Neural cell (in vitro differentiated cells): ENCODE data around the genes EIF2S3 and DCAF8L1.

- RAMPAGE, long total RNA: no peak
Measured at GRCh38 chrX:21678106-21678379, 19.9 kb upstream of the KLHL34 start.

- RAMPAGE, long total RNA: no peak
Measured at GRCh38 chrX:21960366-21961249, 20.1 kb downstream of the SMS start.

DNA sequence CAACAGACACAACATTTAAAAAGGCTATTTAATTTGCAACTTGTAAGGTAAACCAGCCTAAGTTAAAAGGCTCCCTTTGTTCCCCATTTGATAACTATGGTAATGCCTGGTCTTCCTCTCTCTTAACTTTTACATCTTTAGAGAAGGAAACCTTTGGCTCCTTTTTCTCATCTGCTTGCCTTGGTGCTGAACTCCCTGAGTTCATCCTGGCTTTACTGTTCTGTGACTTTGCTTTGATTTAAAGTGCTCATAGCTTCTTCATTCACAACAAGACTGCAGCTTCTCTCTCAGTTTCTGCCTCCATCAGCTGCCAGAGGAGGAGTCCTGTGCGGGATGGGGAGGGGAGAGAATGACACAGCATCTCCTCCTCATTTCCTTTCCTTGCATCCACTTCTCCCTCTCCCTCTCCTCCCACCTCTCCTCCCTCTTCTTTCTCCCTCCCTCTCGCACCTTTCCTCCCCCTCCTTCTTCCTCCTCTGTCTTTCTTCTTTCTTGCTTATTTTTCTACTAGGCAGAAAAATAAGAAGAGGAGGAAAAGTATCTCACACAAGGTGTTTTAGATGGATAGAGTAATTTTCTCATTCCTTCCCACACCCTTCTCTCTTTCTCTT lies 42.0 kb downstream of the CBLL2 start:
- RAMPAGE, long total RNA: no peak

- RAMPAGE, long total RNA: no peak
Measured at GRCh38 chrX:22353586-22353871, 80.8 kb downstream of the CBLL2 start.

- RAMPAGE, long total RNA: no peak
Measured at GRCh38 chrX:23333879-23334616, 601 bp upstream of the PTCHD1 start.

GRCh38 chrX:23659962-23660947 lies 7.0 kb upstream of the PRDX4 start:
- RAMPAGE, long total RNA: no peak

GRCh38 chrX:23766430-23767150 lies 16.4 kb upstream of the SAT1 start:
- RAMPAGE, long total RNA: no peak

DNA sequence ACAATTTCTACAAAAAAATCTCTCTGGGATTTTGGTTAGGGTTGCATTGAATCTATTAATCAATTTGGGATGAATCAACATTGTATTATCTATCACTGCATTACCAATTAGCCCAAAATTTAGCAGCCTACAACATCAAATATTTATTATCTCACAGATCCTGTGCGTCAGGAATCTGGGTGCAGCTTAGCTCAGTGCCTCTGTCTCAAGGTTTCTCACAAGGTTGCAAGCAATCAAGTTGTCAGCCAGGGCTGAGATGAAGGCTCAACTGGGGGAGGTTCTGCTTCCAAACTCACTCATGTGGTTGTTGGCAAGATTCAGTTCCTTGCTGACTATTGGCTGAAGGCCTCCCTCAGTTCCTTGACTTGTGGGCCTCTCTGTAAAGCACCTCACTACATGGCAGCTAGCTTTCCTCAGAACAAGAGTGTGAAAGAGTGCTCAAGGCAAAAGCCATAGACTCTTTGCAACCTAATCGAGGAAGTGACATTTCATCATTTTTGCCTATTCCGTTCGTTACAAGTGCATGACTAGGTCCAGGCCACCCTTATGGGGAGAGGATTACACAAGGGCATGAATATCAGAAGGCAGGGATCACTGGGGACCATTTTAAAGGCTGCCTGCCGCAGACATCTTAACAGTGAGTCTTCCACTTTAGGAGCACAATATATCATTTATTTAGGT lies 51.9 kb downstream of the CXorf58 start:
- RAMPAGE, long total RNA: no peak

GRCh38 chrX:24025215-24025398 lies 1.9 kb downstream of the KLHL15 start:
- RAMPAGE, long total RNA: no peak

DNA sequence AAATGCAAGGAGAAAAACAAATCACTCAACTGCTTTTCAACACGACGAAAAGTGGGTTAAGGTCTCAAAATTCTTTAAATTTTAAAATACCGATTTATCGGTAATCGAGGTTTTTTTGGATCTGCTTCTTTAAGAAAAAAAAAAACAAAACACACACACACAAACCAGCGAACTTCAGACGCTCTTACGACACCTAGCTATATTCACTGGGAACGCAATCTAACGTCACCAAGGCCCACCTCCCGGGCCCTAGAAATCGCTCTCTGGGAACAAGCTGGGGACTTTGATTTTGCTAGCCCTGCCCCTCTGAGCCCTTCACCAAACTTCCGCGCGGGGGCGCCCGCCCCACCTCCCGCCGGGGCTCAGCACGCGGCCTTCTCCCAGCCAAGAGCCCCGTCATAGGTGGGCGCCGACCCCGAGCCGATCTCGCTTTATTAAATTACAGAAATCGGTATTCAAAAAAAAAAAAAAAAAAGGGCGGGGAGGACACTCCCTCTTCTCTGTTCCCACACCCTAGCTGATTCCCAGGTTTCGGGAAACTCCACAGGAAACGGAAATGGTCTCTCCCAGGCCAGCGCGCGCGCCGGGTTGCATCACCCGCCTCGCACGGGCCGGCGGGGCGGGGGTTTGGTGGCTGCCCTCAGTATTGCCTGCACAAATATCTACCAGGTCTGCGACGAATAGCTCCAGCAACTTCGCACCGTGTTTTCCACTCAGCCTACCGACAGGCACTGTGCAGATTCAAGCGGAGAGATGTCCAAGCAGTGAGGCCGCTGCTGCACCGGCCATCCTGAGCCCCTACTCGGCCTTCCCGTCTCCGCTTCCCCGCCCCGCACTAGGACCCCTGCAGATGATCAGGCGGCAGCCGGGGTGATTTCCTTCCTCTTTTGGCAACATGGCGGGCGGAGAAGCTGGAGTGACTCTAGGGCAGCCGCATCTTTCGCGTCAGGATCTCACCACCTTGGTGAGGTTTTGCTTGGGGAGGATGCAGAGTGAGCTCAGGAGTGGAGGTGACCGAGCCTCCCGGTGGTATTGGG lies at the start of gene EIF2S3:
EIF2S3 (plus strand) TSS at position 883 of the 1,037 bp plus-strand sequence.
- RAMPAGE, long total RNA: start-site peak on the plus strand centred at position 889 of the sequence, 25 bp wide, 1,103 and 1,063 reads in 2 replicates

- RAMPAGE, long total RNA: no peak
Measured at GRCh38 chrX:24063400-24064616, 9.1 kb downstream of the EIF2S3 start.

DNA sequence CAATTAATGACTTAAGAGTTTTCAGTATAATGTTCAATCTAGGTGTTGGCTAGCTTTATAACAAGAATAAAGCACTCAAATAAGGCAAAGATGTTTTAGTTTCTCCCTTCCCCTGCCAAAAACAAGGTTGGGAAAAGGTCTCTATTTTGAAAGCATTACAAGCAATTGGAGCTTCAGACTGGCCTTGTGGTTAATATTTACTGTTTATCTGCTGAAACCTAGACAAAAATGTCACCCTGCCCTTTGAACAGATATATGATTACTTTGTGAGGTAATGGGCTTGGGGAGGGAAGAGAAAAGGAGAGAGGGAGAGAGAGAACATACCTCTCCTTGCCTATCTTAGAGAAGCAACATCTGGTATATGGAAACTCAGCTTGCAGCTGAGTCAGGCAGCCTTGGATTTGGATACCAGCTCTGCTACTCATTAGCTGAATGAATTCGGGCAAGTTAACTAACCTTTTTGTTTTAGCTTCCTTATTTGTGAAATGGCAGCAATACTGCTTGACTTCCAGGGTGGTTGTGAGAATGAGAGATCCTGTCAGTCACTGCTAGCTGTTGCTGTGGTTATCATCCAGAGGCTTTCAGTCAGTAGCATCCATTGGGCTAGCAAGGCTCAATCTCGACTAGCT lies 41.0 kb downstream of the ZFX start:
- RAMPAGE, long total RNA: no peak

DNA sequence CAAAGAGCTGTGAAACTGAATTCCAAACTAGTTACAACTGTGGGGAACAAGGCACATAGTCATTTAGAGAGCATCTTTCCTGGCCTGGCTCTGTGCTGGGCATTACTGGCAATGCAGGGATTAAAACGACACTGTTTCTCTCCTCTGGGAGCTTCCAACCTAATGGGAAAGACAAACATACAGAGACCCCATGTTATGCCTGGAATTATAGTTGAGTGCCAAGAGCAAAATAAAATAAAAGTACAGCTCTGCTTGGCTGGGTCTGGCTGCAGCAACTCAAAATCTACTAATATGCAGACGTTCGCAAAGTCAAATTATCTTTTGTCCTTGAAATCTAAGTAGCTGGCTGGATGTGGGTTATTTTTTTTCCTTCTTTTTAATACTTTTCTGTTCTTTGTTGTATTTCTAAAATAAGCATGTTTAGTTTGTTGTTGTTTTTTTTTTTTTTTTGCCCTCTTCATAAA lies 36.6 kb downstream of the SUPT20HL1 start:
- RAMPAGE, long total RNA: no peak

- RAMPAGE, long total RNA: no peak
Measured at GRCh38 chrX:24546401-24546757, 81.3 kb downstream of the PDK3 start.

DNA sequence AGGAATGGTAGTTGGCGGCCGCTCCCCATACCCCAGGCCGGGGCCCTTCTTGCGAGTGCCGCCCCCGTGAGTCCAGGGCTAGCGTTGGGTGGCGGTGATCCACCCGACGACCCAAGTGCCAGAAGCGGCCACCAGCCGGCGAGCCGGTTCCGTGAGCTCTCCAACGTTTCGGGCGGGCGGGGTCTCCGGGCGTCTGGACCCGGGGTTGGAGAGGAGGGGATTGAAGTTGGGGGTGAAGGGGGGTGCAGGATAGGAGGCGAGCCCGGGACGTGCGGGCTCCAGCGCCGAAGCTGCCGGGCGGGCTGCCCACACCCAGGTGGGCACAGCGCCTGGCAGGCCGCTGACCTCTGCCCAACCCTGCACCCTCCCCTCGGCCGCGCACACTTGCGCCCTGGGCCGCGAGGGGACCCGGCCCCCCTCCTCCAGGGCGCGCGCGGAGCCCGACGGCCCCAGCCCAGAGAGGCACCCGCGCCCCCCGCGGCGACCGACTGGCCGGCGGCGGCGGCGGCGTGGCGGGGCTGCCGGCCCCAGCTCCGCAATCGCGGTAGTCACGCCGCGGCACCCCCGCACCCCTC lies 13.5 kb downstream of the ARX start:
- RAMPAGE, long total RNA: no peak

DNA sequence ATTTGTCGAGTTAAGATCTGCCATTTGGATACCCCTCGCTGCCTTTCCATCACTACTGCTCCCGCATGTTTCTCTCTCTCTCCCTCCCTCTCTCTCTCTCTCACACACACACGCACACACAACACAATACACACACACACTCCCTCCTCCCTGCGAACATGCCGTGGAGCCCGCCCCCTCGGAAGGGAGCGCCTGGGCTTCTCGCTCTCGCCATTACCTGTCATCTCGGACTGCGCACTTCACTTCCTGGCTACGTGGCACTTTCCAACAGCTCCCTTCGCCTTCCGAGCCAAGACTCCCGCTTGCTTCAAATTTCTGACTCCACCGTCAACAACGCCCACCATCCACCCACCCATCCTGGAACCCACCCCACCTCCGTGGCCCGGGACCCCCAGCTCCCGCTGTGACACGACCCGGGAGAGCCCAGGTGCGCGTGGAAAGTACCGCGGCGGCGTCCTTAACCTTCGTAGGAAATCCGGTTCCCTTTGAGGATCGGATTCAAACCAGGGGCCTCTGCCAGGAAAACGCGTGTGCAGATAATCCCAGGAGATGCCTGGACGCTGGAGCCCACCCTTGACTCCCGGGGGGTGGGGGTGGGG lies 12.6 kb downstream of the ARX start:
- RAMPAGE, long total RNA: no peak

- RAMPAGE, long total RNA: no peak
Measured at GRCh38 chrX:25020861-25021692, 5.3 kb upstream of the ARX start.

GRCh38 chrX:27981236-27981599 lies at the start of gene DCAF8L1:
DCAF8L1 (minus strand) TSS chrX:27981449.
- RAMPAGE, long total RNA: no peak

GRCh38 chrX:28157929-28158515 lies 176.8 kb upstream of the DCAF8L1 start:
- RAMPAGE, long total RNA: no peak

DNA sequence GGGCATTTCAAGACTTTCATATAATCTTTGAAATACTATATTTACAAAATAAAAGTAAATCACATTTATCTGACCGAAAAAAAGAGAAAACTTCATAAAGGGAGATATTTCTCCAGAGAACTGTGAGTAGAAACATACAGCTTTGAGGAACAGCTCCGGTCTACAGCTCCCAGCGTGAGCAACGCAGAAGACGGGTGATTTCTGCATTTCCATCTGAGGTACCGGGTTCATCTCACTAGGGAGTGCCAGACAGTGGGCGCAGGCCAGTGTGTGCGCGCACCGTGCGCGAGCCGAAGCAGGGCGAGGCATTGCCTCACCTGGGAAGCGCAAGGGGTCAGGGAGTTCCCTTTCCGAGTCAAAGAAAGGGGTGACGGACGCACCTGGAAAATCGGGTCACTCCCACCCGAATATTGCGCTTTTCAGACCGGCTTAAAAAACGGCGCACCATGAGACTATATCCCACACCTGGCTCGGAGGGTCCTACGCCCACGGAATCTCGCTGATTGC lies 225.5 kb upstream of the DCAF8L1 start:
- RAMPAGE, long total RNA: no peak